Ishikawa (cell line): ENCODE measurements around a stretch of chr14.

DNA sequence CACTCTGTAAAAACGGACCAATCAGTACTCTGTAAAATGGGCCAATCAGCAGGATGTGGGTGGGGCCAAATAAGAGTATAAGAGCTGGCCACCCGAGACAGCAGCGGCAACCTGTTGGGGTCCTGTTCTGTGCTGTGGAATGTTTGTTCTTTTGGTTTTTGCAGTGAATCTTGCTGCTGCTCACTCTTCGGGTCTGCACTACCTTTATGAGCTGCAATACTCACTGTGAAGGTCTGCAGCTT is 1.8 kb upstream of the LGMN start:
- RRBS: no CpG with 5 or more reads among the region's 4 CpGs

DNA sequence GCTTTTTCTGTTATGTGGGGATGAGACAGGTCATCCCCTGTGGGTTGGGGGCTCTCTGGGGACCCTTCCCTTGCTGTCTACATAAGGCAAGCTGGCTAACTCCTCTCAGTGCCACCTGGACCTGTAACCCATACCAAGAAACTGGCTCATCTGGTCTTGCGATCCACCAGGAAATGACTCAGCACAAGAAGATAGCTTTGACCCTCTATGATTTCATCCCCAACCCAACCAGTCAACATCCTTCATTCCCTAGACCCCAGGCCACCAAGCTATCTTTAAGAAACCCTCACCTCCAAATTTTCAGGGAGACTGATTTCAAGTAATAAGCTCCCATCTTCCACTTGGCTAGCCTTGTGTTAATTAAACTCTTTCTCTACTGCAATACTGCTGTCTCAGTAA is 7.9 kb upstream of the GOLGA5 start:
- RRBS: no CpG with 5 or more reads among the region's 1 CpG

DNA sequence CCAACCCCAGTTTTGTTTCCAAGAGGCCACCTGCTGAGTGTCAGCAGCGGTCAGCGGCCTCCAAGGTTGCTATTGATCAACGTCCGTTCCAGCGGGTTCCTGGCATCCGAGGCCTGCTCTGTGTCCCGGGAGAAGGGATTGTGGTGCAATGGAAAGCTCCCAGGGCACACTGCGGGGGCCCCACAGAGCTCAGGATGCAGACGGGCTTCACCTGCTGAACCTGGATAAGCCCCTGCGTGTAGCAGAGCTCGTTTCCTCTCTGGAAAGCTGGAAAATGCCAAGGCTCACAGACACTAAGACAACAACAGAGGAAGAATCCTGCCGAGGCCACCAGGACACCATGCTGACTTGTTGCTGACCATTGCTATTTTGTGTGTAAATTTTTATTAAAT is 44.8 kb upstream of the CHGA start:
- RRBS: no CpG with 5 or more reads among the region's 12 CpGs

GRCh38 chr14:92929461-92929868 is 6.5 kb downstream of the CHGA start:
- RRBS: no CpG with 5 or more reads among the region's 10 CpGs

DNA sequence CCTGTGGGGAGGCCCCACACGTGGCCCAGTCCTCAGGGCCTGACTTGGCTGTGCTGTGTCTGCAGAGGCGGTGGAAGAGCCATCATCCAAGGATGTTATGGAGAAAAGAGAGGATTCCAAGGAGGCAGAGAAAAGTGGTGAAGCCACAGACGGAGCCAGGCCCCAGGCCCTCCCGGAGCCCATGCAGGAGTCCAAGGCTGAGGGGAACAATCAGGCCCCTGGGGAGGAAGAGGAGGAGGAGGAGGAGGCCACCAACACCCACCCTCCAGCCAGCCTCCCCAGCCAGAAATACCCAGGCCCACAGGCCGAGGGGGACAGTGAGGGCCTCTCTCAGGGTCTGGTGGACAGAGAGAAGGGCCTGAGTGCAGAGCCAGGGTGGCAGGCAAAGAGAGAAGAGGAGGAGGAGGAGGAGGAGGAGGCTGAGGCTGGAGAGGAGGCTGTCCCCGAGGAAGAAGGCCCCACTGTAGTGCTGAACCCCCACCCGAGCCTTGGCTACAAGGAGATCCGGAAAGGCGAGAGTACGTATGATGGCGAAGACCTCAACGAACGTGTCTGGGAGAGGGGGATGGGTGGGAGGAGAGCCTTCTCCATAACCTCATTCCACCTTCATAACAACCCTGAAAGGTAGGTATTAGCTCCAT is 8.4 kb downstream of the CHGA start:
- RRBS: no CpG with 5 or more reads among the region's 13 CpGs

DNA sequence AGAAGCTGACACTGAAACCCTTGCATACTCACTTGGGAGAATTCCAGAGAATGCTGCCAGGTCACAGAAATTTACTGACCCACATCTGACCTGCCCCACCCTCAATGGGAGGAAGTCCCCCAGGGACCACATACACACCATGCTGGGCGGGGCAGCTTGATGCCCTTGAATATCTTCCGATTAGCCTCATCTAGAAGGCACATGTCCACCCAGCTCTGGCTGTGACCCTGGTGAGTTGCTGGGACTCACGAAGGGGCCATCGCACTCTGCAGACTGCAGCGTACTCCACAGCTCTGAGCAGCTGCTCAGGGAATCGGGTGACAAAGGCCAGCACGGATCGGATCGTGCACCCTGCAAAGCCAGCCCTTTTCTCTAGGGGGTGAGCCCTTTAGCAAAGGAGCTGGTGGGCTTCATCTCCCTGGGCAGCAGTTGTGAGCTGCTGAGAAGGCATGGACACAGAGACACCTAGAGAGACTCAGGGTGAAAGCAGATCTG is 83.1 kb downstream of the ITPK1 start:
- RRBS: no CpG with 5 or more reads among the region's 9 CpGs

DNA sequence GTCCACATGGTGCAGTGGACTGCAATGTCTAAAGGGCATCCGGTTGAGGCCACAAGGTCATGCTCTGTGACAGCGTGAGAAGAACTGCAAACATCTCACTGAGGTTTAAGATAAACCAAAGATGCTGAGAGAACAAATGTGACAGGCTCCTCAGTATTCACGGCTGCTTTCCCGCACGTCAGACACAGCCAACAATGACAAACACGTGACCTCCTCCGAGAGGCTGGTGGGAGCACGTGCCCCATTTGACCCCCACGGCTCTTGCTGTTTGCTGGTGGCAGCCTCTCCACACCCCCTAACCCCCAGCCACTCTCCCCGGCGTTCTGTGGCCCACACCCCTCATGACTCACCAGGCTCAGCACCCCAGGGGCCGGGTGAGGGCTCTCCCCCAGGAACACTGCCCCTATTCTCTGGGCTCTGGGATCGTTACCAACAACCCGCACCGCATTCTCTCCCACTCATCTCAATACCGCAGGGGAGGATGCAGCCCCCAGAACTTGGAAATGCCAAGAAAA is 79.4 kb downstream of the ITPK1 start:
- RRBS: 40% methylated on average over 4 of the region's 16 CpGs

- RRBS: 52% methylated on average over 11 of the region's 40 CpGs
These were observed 1.1 kb downstream of the ITPK1 start for GRCh38 chr14:93114675-93115066.

- RRBS: no CpG with 5 or more reads among the region's 14 CpGs
These were observed 17.6 kb upstream of the ITPK1 start for GRCh38 chr14:93133301-93133760.

GRCh38 chr14:93241116-93241691 is 34.1 kb downstream of the UBR7 start:
- RRBS: no CpG with 5 or more reads among the region's 12 CpGs

DNA sequence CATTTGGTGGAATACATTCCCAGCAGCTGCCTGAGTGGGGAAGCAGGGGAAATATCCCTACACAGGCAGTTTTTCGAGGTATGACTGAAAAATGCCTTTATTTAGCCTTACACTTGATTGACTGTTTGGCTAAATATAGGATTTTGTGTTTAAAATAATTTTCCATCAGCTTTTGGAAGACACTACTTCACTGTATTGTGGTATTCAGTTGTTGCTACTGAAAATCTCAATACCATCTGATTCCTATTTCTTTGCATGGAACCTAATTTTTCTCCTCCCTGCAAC is 45.0 kb downstream of the BTBD7 start:
- RRBS: no CpG with 5 or more reads among the region's 1 CpG

GRCh38 chr14:93772104-93772676 is 16.1 kb downstream of the PRIMA1 start:
- RRBS: no CpG with 5 or more reads among the region's 6 CpGs

- RRBS: no CpG with 5 or more reads among the region's 17 CpGs
These were observed 13.4 kb downstream of the ASB2 start for GRCh38 chr14:93962614-93963802.

- RRBS: no CpG with 5 or more reads among the region's 6 CpGs
These were observed 1.9 kb upstream of the ASB2 start for GRCh38 chr14:93978138-93978735.

DNA sequence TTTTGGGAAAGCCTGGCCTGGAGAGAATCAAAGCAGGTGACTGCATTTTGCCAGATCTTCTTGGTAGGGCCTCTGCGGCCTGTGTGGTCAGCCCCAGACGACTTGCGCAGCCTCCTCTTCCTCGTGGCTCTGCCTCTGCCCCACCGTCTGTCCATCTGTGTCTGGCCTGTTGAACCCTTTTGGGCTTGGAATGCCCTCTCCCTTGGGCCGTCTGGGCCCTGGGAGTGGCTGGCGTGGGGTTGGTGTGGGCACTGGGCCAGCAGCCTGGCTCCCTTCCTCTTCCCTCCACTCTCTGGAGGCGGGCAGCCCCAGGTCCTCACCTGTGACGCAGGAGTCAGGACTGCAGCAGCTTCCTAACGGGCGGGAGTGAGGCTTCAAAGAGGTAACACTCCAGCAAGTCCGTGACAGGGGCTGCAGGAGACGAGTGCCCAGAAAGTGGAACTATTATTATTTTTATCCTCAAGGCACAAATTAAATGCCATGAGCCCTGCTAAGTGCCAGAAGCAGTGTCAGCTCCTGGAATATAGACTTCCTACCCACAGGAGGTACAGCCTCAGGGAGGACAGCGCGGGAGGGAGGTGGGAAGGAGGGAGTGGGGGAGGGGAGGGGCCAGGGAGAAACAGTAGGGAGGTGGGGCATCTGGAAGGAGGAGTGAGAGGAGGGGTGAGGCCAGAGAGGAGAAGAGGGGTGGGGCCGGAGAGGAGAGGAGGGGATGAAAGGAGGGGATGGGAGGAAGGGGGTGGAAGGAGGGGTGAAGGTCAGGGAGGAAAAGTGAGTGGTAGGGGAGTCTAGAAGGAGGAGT is 9.5 kb upstream of the CCDC197 start:
- RRBS: no CpG with 5 or more reads among the region's 16 CpGs

GRCh38 chr14:94062163-94062648 is 18.8 kb downstream of the DDX24 start:
- RRBS: no CpG with 5 or more reads among the region's 9 CpGs

DNA sequence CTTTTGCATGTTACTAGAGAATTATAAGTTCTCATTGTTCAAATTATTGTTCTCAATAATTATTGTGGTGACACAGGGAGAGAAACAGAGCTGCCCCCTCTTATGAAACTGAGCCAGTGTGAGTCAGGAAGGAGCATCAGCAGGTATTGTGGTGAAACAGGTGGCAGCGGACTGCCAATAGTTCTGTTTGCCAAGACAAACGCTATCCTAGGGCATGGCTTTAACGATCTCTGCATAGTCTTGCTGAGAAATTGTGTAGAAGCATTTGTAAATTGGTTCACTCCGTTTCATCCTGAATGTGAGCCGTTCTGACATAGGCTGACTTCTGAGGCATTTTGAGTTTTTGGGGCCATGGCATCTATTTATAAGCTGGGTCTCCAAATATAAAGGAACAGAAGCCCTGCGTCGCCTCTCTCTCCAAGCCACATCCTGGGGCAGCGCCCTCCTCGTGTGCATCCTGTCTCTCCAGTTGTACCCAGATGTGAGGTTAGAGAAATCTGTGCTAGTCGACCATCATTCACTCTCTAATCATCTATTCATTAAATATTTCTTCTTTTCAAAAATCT is 15.8 kb upstream of the PPP4R4 start:
- RRBS: no CpG with 5 or more reads among the region's 10 CpGs

- RRBS: 5% methylated on average over 2 of the region's 15 CpGs
These were observed 2.9 kb downstream of the SERPINA10 start for GRCh38 chr14:94289937-94290756.

DNA sequence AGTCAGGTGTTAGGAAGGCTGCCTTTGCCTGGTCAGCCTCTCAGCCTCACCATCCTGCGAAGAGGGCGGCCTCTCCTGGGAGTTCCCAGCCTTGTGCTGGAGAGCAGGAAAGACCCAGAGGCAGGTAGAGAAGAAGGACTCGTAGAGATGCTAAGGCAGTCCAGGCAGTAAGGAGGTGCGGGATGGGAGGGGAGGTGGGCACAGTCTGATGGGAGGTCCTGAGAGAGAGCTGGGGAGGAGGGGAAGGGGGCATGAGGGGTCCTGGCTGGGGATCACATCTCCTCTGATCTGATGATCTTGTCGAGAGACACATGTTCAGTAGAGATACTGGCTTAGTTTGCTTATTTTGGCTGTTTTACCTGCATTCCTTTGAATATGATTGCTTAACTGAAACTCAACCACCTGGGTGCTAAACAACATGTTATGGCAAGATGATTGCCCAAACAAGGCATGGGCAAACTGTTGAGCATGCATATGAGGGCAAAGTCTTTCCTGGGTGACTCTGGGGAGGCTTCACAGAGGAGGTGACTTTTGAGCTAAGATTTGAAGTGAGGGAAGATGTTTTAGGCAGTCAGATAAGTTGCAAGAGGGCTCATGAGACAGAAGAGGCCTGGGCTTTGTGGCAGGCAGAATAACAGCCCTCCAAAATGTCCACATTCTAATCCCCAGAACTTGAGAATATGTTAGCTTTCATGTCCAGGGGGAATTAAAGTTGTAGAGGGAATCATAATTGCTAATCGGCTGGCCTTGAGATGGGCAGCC is 10.3 kb downstream of the SERPINA6 start:
- RRBS: no CpG with 5 or more reads among the region's 6 CpGs

DNA sequence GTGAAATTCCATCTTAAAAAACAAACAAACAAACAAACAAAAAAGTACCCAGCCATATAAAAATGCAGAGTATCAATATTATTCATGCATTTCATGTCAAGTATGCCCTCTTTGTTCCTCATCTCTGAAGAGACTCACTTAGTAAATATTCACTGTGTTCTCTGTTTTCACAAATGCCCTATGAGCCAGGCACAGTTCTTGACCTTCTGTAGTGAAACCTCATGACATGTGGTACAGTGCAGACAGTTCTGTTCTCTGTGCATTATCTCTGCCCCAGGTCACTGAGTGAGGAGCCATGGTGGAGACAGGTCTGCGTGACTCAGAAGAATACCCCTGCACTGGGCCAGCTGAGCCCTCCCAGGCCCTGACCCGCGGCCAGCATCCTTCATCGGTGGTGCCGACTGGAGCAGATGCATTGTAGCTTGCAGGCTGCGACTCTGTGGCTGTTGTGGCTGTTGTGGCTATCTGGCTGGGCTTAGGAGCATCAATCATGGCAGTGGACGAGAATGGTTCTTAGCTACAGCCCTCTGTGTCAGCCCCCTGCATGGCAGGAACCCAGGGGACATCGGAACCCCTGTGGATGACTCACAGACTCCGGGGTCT is 539 bp downstream of the SERPINA6 start:
- RRBS: no CpG with 5 or more reads among the region's 9 CpGs